H1 (cell line): ENCODE measurements around a stretch of chr3.

DNA sequence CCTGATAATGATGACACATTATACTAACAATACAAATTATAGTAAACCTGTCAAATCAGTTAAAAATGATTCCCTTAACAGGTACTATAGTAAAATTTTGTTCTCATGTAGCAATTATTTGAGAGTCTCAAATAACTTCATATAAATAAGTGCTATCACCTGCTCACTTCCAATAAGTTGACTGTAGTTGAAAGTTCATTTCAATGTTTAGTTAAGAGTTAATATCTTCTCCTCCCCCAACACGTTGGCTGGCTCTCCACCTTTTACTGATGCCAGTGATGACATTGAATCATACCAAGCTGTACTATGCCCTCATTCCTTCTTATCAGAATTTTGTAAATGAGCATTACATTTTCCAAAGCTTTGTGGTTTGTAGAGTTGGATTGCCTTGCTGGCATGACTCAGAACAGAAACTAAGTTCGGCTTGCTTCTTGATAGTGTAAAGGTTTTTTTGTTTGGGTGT is 3.4 kb upstream of the C3orf85 start:
- RRBS = no CpG with 5 or more reads among the region's 2 CpGs
CAGE:
- cytosol, long polyA plus RNA = no peak
- long polyA plus RNA = no peak
- nucleus, long polyA plus RNA = no peak

- RRBS = no CpG with 5 or more reads among the region's 3 CpGs
CAGE:
- cytosol, long polyA plus RNA = no peak
- long polyA plus RNA = no peak
- nucleus, long polyA plus RNA = no peak
These were observed 18.3 kb upstream of the DPPA4 start for GRCh38 chr3:109355584-109356063.

- RRBS = no CpG with 5 or more reads among the region's 3 CpGs
CAGE:
- cytosol, long polyA plus RNA = no peak
- long polyA plus RNA = no peak
- nucleus, long polyA plus RNA = no peak
These were observed 373.8 kb upstream of the NECTIN3 start for GRCh38 chr3:110697949-110698148.

- RRBS = no CpG with 5 or more reads among the region's 6 CpGs
CAGE:
- cytosol, long polyA plus RNA = no peak
- long polyA plus RNA = start-site peak on the plus strand at chr3:111073060-111073683, 11 and 10 reads in 2 replicates
- nucleus, long polyA plus RNA = no peak
These were observed 1.6 kb downstream of the NECTIN3 start for GRCh38 chr3:111073103-111073638.

GRCh38 chr3:111074033-111075038 is 2.7 kb downstream of the NECTIN3 start:
- RRBS = no CpG with 5 or more reads among the region's 9 CpGs
CAGE:
- cytosol, long polyA plus RNA = no peak
- long polyA plus RNA = no peak
- nucleus, long polyA plus RNA = start-site peak on the plus strand at chr3:111074631-111074889, 33 reads

GRCh38 chr3:111561795-111562310 is 19.9 kb downstream of the CD96 start:
- RRBS = no CpG with 5 or more reads among the region's 31 CpGs
CAGE:
- cytosol, long polyA plus RNA = no peak
- long polyA plus RNA = no peak
- nucleus, long polyA plus RNA = no peak

GRCh38 chr3:111761214-111762084 is 87.0 kb downstream of the PLCXD2 start:
- RRBS = no CpG with 5 or more reads among the region's 6 CpGs
CAGE:
- cytosol, long polyA plus RNA = no peak
- long polyA plus RNA = no peak
- nucleus, long polyA plus RNA = no peak

DNA sequence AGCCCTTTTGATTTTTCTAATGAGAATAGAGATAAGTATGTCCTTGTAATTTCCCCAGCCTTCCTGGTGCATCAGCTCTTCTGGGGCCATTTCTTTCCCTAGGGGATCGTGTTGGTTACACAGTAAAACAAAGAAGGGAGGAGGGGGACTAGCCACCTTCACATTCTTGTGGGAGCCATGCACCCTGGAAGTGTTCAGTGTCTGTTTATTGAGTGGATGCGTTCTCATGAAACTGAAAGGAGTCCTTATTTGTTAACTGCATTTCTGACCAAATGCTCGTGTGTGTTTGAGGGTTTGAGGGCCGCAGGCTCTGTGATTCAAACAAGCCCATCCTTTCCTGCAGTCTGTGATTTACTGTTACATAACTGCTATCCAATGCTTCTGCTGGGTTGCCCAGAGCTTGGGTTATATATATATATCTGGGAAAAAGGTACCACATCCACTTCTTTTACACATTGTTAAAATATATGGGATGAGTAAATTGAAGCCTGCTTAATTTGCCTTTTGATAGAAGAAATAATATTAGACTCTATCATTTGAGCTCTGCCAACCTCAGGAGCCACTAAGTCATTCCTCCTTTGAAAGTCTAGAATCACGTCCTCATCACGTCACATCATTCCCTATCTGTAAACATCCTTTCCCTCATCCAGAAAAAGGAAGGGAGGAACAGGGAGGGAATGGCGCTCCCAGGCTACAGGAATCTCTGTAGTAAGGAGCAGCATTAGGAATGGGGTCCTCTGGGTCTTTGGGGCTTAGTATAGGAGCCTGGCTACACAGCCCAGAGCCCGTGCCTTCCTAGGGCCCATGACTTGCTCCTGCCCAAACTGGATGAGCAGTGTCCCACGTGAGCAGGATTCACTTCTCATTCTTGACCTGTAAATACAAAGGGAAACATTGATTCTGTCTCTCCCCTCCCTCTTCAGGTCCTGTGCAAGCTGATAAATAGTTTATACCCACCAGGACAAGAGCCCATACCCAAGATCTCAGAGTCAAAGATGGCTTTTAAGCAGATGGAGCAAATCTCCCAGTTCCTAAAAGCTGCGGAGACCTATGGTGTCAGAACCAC is 1.5 kb downstream of the TAGLN3 start:
- RRBS = no CpG with 5 or more reads among the region's 10 CpGs
CAGE:
- cytosol, long polyA plus RNA = no peak
- long polyA plus RNA = no peak
- nucleus, long polyA plus RNA = no peak

DNA sequence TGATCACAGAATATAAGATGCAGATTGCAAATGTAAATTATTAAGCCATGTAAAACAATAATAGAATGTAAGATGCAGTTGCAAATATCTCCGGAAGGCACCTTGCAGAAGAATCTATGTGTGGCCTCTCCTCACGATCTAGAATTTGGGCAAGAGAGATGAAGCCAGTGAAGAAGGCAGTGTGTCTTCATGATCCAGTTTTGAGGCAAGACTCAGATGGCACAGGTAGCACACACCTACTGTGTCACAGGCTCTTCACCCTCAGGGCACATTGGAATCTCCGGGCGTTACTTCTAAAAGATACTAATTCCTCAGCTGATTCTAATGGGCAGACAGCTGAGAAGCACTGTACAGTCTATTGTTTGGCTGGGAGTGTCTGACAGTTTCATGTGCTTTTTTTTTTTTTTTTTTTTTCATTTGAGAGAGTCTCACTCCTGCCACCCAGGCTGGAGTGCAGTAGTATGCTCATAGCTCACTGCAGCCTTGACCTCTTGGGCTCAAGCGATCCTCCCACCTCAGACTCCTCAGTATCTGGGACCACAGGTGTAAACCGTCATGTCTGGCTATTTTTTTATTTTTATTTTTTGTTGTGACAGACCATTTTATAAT is 3.8 kb downstream of the C3orf52 start:
- RRBS = no CpG with 5 or more reads among the region's 6 CpGs
CAGE:
- cytosol, long polyA plus RNA = no peak
- long polyA plus RNA = no peak
- nucleus, long polyA plus RNA = no peak

DNA sequence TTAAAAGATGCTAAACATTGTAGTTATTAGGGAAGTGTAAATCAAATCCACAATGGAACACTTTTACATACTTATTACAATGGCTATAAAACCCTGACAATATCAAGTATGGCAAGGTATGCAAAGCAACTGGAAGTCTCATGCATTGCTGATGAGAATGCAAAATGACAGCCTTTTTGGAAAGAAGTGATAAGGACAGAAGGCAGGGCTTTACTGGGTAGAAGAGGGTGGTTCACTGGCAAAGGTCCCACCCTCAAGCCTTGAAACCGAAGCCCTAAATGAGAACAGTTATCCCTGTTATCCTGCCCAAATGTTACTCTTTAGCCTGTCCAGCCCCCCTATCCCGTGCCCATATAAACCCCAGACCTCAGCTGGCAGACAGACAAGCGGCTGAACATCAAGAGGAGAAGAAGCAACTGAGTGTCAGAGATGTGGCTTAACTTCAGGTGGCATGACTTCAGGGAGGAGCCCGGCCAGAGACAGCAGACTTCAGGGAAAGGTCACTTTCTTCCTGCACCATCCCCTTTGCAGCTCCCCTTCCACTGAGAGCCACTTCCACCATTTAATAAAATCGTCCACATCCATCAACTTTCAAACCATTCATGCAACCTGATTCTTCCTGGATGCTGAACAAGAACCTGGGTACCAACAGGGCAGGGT is 723 bp upstream of the GCSAM start:
- RRBS = no CpG with 5 or more reads among the region's 5 CpGs
CAGE:
- cytosol, long polyA plus RNA = no peak
- long polyA plus RNA = no peak
- nucleus, long polyA plus RNA = no peak

DNA sequence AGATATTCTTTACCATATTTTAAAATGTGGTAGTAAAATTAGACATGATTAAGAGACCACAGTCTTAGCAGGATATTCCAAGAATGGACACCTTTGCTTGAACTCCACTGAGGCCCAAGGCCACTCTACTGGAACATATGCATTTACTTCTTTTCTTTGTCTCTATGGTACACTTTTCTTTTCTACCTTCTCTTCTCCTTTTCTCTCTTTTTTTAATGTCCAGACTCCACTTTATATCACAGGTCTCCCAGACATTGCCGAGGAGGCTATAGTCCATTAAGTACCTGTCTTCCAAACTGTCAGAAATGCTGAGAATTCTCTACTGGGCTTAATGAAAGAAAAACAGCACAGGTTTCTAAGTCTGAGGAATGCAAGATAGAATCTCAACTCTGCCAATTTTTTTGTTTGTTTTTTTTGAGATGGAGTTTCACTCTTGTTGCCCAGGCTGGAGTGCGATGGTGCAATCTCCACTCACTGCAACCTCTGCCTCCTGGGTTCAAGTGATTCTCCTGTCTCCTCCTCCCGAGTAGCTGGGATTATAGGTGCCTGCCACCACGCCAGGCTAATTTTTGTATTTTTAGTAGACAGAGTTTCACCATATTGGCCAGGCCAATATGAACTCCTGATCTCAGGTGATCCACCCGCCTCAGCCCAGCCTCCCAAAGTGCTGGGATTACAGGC is 45.3 kb downstream of the CD200 start:
- RRBS = no CpG with 5 or more reads among the region's 5 CpGs
CAGE:
- cytosol, long polyA plus RNA = no peak
- long polyA plus RNA = no peak
- nucleus, long polyA plus RNA = no peak

DNA sequence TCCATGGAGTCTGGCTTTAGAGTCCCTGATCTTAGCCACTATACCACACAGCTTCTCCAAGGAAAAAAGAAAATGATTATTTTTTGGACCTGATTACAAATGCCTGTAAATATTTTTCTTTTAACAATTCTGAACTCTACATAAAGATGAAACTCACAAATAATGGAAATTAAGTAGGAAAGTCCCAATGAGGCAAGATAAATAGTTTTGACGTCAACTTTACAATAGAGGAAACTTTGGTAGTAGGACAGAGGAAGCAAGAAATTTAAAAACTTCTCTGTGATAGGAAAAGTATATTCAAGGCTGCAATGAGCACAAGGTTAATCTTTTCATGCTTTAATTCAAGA is 4.1 kb downstream of the BTLA start:
- RRBS = no CpG with 5 or more reads among the region's 1 CpG
CAGE:
- cytosol, long polyA plus RNA = no peak
- long polyA plus RNA = no peak
- nucleus, long polyA plus RNA = no peak

- RRBS = no CpG with 5 or more reads among the region's 4 CpGs
CAGE:
- cytosol, long polyA plus RNA = no peak
- long polyA plus RNA = no peak
- nucleus, long polyA plus RNA = no peak
These were observed 13.4 kb downstream of the ATG3 start for GRCh38 chr3:112548330-112548860.

DNA sequence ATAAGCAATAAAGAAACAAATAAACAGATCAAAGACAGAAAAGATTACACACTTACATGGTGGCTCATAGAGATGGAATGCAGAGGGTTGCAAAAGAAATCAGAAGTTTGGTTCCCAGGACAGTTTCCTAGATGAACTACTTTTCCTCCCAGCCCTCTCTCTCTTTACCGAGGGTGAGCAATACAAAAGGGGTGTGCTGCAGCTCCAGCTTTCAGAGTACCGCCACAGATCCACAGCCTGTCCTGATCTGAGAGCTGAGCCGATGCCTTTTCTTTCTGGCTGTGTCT is 729 bp downstream of the CCDC80 start:
- RRBS = no CpG with 5 or more reads among the region's 3 CpGs
CAGE:
- cytosol, long polyA plus RNA = no peak
- long polyA plus RNA = no peak
- nucleus, long polyA plus RNA = start-site peak on the minus strand centred at position 141 of the sequence, 51 bp wide, 14 reads

- RRBS = no CpG with 5 or more reads among the region's 6 CpGs
CAGE:
- cytosol, long polyA plus RNA = no peak
- long polyA plus RNA = no peak
- nucleus, long polyA plus RNA = no peak
These were observed 11.4 kb downstream of the NEPRO start for GRCh38 chr3:113007962-113008637.

- RRBS = 1% methylated on average over 15 of the region's 44 CpGs
CAGE:
- cytosol, long polyA plus RNA = no peak
- long polyA plus RNA = no peak
- nucleus, long polyA plus RNA = no peak
These were observed 1.0 kb downstream of the BOC start for GRCh38 chr3:113212258-113212906.

DNA sequence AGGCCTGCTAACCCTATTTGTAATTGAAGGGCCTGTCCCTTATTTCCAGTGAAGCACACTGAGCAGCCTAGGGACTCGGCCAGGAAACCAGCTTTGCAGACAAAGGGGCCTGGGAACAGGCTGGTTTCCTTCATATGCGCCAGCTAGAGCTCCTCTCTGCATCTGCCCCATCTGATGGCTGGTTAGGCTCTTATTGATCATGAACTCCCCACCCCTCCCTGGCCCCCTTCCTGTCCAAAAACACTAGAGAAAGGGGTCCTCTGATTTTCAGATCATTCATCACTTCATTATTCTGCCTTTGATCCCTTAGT is 53.0 kb downstream of the BOC start:
- RRBS = no CpG with 5 or more reads among the region's 2 CpGs
CAGE:
- cytosol, long polyA plus RNA = no peak
- long polyA plus RNA = no peak
- nucleus, long polyA plus RNA = no peak

- RRBS = no CpG with 5 or more reads among the region's 11 CpGs
CAGE:
- cytosol, long polyA plus RNA = no peak
- long polyA plus RNA = no peak
- nucleus, long polyA plus RNA = no peak
These were observed 70.7 kb downstream of the USF3 start for GRCh38 chr3:113625774-113626135.

- RRBS = no CpG with 5 or more reads among the region's 2 CpGs
CAGE:
- cytosol, long polyA plus RNA = no peak
- long polyA plus RNA = no peak
- nucleus, long polyA plus RNA = no peak
These were observed 37.4 kb downstream of the USF3 start for GRCh38 chr3:113659036-113659517.

- RRBS = no CpG with 5 or more reads among the region's 5 CpGs
CAGE:
- cytosol, long polyA plus RNA = no peak
- long polyA plus RNA = no peak
- nucleus, long polyA plus RNA = no peak
These were observed 37.2 kb downstream of the ATP6V1A start for GRCh38 chr3:113783994-113784516.